Measurements from ENCODE around the genes SCGB3A1 and MGAT1.

- RRBS: no CpG with 5 or more reads among the region's 4 CpGs
These were observed 345 bp upstream of the CBY3 start for GRCh38 chr5:179681204-179681553.

DNA sequence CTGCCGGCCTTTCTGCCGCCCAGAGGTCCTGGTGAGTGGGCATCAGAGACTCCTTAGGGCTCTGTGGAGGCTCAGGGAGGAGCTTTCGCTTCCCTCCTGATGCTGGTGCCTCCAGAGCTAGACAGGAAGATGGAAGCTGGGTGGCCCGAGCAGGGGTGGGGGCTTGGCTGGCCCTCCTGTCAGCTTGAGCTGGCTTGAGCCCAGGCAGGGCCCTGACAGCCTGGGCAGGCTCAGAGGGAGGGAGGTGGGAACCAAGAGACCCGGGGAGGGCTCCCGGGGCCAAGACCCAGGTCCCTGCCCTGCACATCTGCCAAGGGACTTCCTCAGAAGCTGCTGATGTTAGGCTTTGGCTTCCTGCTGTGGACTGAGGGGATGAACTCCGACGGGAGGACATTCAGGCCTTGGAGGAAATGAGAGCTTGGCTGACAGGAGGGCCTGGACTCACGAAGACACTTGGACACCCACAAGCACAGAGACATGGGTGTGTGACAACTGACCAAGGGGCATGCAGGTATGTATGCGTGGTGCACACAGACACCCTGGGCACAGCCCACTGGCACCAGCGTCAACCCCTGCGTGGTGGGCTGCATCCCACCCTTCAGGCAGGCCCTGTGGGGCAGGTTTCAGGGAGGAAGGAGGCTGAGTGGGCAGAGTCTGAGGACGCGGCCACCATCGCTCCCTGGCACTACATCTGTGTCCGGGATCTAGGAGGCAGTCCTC lies 1.8 kb upstream of the LTC4S start:
- RRBS: 90% methylated on average over 1 of the region's 16 CpGs

DNA sequence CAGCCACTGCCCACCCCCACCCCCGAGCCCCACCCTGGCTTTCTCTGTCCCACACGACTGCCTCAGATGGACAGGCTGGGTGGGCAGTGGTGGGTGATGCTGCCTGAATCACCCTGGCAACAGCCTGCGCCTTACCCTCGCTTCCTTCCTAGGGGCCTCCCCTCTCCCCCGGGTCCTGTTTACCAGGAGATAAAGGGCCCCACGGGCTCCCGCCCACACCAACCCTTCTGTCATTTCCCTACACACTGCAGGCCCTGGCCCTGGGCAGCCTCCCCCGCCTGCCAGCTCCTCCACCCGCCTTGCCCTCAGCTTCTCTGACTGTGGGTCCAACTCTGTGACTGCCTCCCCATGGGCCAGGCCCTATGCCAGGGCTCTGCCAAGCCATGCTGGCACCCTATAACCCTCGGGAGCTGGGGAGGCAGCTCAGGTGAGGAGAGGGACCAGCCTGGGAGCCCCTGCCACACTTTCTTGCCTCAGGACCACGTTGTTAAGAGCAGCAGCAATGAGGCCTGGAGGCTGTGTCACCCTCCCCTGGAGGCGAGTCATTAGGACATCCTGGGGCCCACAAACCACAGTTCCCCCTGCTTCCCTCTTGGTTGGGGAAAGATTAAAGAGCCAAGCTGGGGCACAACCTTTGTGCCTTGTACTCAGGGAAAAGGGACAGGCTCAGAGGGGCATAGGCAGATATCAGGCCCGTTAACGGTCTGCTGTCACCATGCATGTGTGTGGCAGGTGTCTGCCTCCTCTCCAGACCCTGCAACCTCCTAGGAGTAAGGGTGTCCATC lies 2.9 kb downstream of the MGAT4B start:
- RRBS: no CpG with 5 or more reads among the region's 14 CpGs

- RRBS: 5% methylated on average over 31 of the region's 40 CpGs
These were observed 600 bp upstream of the MGAT4B start for GRCh38 chr5:179807247-179807685.

- RRBS: no CpG with 5 or more reads among the region's 5 CpGs
These were observed 8.3 kb downstream of the SQSTM1 start for GRCh38 chr5:179828629-179829831.

GRCh38 chr5:179852238-179852573 lies 6.4 kb downstream of the MRNIP start:
- RRBS: no CpG with 5 or more reads among the region's 7 CpGs

DNA sequence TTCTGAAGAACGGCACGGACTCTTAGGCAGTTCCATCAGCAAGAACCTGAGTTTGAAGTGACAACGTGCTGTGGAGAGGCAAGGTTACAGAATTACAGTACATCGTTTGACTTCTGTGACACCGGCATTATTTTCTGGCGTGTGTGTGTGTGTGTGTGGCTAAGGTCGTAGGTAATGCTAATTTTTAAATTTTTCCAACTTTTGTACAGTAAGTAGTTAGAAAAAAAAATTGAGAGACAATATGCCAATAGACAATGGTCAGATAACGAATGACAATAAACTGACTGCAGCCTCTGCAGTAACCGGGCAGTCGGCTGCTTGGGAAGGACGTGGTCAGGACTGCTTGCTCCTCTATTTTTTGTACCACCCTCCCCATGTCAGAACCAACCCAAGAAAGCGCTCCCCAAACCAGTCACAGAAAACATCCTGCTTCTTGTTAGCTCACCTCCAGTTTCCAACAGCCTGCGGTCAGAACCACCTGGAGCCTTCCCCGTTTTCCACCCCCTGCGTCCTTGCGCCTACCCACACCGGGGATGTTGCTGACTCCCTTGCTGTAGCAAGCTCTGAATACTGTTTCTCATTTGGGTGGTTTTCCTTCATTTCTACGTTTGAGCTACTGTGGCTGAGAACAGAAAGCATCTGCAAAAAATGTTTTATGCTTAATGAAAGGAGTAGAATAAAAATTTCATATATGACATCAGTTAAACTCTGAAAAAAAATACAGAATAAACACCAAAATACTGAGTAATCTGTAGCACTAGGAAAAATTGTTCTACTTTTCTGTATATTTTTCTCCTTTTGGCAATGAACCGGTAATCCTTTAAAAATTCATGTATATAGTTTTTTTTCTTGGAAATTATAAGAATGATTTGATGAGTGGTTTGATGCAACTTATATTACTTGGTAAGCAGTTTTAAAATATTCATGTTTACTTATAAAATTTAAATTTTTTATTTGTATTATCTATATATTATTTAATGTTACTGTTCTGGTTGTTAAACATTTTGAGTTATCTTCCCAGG lies 1.8 kb upstream of the MRNIP start:
- RRBS: no CpG with 5 or more reads among the region's 19 CpGs

DNA sequence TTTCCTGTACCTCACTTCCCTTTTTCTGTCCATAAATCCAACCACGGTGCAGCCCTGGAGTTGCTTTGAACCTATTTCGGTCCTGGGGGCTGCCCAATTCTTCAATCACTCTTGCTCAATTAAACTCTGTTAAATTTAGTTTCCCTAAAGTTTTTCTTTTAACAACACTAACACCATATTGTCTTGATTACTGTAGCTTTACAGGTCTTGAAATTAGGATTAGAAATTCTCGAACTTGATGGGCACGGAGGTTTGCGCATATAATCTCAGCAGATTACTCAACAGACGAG lies 15.9 kb upstream of the TBC1D9B start:
- RRBS: no CpG with 5 or more reads among the region's 6 CpGs

- RRBS: no CpG with 5 or more reads among the region's 10 CpGs
These were observed 35.0 kb downstream of the RASGEF1C start for GRCh38 chr5:180174065-180174426.

- RRBS: 100% methylated on average over 2 of the region's 16 CpGs
These were observed 38.9 kb upstream of the RASGEF1C start for GRCh38 chr5:180247800-180248379.

DNA sequence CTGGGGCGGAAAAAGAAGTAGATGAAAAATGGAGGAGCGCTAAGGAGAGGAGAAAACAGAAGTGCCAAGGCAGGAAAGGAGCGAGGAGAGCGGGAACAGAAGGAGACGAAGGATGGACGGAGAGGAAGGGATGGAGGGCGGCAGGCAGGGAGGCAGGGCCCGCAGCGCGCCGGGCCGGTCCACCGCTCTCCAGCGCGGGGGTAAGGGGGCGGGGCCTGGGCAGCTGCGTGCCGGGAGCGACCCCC lies 215 bp upstream of the CNOT6 start:
- RRBS: 11% methylated on average over 7 of the region's 19 CpGs

DNA sequence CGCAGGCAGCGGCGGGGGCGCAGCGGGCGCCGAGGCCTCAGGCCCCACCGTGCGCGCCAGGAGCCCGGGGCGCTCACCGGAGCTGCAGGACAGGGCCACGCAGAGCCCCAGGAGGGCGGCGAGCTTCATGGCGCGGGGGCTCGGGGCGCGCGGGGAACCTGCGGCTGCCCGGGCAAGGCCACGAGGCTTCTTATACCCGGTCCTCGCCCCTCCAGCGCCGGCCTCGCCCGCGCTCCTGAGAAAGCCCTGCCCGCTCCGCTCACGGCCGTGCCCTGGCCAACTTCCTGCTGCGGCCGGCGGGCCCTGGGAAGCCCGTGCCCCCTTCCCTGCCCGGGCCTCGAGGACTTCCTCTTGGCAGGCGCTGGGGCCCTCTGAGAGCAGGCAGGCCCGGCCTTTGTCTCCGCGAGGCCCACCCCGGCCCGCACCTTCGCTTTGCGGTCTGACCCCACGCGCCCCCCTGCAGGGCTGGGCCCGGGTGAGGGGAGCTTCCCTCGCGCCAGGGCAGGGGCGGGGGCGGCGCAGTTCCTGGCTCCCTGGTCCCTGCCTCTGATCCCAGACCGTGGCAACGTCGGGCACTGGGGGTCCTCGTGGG lies at the start of gene SCGB3A1:
Gene SCGB3A1 (minus strand): TSS at position 166 of the 592 bp plus-strand sequence.
- RRBS: 60% methylated on average over 34 of the region's 62 CpGs

DNA sequence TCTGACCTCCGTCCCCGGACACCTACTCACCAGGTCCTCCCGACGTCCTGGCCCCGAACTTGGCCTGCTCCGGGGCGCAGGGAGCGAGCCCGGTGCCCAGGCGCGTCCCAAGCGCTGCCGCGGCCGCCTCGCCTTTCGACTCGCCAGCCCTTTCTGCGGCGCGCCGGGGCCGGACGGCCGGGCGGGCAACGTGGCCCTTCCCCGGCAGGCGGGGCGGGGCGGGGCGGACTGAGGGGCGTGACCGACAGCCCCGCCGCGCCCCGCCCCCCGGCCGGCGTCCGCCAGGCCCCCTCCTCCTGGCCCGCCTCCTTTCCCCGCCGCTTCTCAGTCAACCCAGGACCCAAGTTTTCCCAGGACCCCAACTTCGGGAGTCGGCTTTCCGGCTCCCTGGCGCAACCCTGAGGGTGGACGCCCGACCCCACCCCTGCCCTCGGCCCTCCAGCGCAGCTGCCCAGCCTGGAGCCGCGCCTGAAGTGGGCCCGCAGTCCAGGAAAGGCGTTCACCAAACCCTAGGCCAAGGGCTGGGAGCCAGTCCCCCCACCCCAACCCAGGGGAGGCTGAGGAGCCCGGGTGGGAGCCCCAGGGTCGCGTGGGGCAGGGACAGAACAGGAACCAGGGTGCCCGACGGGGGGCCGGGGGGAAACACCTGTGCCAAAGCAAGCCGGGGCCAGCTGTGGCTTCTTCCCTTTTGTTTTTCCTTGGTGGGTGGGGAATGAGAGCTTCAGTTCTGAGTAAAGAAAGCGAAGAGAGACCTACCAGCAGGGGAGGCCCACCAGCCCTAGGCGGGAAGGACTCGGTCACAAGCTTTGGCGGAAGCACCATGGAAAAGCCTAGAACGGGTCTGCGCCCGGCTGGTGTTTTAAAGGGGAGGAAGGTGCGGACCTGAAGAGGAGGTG lies at the start of gene MGAT1:
Gene MGAT1 (minus strand): TSS at position 157 of the 896 bp plus-strand sequence.
- RRBS: 11% methylated on average over 40 of the region's 72 CpGs

GRCh38 chr5:180809460-180810353 lies 7.1 kb upstream of the MGAT1 start:
- RRBS: 4% methylated on average over 21 of the region's 49 CpGs

DNA sequence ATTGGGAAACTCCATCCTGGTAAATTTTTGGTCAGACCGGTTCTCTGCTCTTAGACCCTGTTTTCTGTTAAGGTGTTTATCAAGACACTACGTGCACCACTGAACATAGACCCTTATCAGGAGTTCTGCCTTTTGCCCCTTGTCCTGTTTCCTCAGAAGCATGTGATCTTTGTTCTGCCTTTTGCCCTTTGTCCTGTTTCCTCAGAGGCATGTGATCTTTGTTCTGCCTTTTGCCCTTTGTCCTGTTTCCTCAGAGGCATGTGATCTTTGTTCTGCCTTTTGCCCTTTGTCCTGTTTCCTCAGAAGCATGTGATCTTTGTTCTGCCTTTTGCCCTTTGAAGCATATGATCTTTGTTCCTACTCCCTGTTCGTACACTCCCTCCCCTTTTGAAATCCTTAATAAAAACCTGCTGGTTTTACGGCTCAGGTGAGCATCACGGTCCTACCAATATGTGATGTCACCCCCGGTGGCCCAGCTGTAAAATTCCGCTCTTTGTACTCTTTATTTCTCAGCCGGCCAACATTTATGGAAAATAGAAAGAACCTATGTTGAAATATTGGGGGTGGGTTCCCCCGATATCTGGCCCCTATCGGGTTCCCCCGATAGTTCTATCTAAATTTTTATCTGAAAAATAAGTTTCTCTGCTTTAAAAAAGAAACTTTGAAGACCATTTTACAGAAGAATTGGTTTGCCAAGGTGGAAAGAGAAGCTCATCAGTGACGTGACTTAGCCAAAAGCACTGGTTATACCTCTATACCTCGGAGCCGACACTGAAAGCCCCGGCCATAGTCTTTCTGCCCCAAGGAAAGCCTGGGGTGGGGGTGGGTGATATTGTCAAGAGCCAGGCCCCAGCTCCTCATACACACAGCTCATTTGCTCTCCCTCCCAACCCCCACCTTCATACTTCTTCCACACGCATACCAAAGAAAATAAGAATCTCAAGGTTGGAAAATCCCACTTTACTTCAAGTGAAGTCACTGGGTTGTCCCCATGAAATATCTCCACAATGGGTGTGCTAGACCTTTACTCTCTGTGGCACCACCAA lies 26.7 kb upstream of the MGAT1 start:
- RRBS: no CpG with 5 or more reads among the region's 16 CpGs

DNA sequence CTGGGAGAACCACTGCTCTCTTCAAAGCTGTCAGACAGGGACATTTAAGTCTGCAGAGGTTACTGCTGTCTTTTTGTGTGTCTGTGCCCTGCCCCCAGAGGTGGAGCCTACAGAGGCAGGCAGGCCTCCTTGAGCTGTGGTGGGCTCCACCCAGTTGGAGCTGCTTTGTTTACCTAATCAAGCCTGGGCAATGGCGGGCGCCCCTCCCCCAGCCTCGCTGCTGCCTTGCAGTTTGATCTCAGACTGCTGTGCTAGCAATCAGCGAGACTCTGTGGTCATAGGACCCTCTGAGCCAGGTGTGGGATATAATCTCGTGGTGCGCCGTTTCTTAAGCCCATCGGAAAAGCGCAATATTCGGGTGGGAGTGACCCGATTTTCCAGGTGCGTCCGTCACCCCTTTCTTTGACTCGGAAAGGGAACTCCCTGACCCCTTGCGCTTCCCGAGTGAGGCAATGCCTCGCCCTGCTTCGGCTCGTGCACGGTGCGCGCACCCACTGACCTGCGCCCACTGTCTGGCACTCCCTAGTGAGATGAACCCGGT lies 9.0 kb downstream of the BTNL8 start:
- RRBS: no CpG with 5 or more reads among the region's 24 CpGs

DNA sequence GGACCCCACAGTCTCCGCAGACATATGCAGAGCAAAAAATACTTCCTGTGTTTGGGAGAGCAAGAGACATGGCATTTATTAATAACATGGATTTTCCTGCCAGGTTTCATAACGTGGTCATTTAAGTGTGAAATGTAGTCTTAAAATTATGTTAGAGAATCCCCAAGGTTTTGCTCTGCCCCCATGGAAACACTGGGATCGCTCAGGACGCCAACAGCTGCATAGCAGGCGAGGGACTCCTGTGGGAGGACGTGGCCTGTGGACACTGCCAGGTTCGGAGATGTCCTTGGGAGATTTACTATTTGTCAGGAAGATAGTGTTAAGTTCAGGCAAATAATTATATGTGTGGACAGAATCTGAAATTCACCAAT lies 929 bp downstream of the BTNL9 start:
- RRBS: no CpG with 5 or more reads among the region's 7 CpGs

DNA sequence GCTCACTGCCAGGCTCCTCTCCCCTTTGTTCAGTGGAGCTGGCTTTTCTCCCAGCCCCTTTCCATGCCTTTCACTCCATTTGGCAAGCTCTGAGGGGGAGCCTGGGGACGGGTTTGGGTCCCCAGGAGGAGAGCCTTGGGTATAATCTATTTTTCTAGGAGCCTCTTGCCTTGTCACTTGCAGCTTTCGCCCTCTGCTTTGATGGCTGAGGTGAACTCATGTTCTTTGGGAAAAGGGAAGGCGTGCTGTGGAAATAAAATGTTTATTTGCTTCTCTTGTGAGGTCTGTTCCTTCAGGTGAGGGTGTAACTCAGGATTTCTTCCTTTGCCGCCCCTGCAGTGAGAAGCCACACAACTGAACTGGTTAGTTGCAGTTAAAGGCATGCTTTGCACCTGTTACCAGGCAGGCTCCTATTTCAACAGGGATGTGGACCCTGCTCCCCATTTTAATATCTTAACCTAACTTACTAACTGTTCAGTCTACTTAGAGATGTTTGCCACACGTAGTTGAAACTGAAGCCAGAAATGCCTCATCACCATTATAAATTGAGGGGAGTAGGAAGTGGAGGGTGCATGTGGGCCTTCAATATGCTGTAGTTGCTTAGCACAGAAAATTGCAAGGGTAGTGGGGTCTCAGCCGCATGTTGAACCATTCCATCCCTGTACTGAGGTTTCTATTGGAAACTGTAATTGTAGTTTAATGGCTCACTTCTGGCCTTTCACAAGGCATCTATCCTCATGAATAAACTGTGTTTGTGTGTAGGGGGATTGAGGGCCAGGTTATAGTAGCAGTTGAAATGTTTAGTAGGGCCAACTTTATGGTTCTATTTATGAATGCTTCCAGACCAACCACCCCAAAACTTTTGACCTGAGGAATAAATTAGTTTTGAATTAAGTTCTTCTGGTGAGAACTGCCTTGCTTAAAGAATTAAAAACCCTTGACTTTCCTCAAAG lies 7.9 kb downstream of the RACK1 start:
- RRBS: no CpG with 5 or more reads among the region's 6 CpGs

DNA sequence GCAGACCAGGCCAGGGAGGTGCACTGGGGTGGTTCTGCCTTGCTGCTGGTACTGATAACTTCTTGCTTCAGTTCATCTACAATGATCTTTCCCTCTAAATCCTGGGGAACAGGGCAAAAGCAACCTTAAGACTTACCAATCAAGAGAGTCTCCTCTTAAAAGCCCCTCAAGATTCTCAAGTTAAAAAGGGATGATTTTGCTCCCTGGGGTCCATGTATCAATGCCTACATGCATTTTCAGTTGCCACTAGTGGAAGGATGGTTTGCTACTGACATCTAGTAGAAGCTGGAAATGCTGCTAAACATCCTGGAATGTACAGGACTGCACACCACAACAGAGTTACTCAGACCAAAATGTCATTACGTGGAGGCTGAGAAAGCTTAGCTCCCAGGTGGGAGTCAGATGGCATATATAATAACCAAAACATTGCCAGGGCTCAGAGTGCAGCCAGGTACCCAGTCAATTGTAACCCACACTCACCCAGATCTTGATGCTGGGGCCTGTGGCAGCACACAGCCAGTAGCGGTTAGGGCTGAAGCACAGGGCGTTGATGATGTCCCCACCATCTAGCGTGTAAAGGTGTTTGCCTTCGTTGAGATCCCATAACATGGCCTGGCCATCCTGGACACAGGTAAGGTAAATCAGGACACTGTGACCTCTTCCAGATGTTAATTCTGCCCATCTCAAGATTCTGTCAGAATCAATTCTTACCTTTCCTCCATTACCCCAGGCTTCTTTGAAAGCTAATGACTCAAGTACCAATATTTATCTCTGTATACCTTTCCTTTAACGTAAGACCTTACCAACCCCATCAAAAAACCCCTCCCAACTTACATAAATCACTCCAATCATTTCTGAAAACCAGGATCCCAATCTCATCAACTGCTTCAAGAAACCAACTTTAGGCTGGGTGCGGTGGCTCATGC lies 5.8 kb downstream of the RACK1 start:
- RRBS: no CpG with 5 or more reads among the region's 7 CpGs

GRCh38 chr5:181245520-181246013 lies 1.9 kb upstream of the RACK1 start:
- RRBS: 88% methylated on average over 5 of the region's 13 CpGs

Measured in OVCAR3 (cell line).